Parotid gland (tissue), 1 donor: Measurements from ENCODE around the genes SLC2A4RG, TPD52L2, ZNF512B and TCEA2.

DNA sequence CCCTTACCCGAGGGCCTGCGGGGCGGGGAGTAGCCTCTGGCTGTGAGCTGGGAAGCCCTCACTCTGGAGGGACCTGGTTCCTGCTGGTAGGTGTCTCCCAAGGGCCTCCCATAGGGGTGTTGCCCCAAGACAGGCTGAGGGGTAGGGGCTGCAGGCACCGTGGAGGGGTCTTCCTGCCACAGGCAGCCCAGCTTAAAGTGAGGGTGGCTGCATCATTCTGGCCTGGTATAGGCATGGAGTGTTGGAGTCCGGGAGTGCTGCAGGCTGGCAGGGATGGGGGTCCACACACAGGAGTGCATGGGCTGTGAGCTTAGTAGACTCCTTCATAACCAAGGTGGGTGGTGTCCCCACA, 1.9 kb downstream of the PPDPF start:
- PRO-cap: no peak

DNA sequence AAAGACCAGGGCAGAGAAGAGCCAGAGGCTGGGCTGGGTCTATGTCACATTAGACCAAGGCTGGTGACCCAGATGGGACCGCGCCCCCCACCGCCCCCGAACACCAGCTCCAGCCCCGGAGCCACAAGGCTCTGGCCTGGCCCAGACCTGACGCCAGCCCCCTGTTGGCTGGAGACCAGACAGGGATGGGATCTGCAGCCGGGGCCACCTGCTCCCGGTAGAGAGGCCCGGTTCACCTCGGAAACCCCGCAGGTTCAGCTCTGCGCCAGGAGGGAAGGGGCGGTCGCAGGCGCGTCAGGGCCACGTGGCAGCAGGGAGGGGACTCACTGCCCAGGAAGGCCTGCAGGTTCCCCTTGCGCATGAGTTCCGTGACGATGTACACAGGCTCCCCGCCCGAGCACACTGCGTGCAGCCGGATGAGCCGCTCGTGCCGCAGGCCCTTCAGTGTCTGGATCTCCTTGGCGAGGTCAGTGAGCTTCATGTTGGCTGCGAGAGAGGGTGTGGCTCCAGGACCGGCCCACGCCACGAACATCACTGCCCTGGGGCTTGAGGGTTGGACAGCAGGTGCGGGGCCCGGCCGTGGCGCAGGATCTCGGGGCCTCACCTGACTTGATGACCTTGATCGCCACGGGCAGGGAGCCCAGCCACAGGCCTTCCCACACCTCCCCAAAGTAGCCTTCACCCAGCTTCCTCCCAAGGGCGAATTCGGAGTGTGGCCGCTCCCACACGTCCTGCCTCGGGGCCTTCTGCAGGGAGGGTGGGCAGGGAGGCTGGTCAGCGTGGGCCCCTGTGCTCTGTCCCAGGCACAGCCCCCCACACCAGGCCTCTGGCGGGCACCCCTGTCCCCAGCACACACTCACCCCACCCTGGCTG, 4.9 kb upstream of the PTK6 start:
- PRO-cap: no peak

DNA sequence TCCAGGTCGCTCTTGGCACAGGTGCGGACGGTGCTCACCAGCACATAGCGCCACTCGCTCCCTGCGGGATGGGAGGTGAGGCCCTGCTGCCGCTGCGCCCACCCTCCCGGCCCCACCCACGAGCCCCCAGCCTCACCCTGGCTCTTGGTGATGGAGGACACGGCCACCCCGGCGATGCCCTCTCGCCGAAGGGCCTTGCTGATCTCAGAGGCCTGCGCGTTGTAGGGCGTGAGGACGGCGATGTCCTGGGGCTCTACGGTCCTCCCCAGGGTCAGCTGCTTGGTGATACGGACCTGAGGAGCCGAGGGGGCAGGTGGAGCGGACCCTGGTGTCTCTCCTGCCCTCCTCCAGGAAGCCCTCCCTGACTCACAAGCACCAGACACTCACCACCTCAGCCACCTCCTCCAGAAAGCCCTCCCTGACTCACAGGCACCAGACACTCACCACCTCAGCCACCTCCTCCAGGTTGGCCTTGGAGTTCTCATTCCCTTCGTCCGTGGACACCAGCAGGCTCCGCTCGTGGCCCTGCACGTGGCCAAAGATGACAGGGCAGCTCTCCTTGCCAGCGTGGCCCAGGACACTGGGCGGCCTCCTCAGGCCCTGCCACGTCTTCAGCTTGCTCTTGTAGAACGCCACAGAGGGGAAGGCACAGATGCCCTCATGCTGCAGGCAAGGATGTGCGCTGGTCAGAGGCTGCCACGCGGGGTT, 6.2 kb downstream of the FNDC11 start:
- PRO-cap: no peak

DNA sequence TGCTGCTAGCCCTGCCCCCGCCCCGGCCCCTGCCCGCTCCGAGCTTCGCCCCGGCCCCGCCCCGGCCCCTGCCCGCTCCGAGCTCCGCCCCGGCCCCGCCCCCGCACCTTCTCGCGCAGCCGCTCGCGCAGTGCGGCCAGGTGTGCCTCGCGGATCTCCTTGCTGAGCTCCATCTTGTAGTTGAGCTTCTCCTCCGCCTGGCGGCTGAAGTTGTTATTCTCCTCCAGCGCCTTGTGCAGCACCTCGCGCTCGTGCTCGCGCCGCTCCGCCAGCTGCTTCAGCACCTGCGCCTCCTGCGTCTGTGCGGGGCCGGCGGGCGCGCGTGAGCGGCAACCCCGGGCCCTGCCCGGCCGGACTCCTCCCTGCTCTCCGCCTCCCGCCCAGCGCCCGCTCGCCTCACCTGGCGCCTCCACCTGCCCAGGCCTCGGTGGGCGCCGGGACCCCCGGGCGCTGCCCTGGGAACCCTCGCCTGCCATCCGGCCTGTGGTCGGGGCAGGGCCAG, 11.2 kb downstream of the STMN3 start:
- PRO-cap: no peak

DNA sequence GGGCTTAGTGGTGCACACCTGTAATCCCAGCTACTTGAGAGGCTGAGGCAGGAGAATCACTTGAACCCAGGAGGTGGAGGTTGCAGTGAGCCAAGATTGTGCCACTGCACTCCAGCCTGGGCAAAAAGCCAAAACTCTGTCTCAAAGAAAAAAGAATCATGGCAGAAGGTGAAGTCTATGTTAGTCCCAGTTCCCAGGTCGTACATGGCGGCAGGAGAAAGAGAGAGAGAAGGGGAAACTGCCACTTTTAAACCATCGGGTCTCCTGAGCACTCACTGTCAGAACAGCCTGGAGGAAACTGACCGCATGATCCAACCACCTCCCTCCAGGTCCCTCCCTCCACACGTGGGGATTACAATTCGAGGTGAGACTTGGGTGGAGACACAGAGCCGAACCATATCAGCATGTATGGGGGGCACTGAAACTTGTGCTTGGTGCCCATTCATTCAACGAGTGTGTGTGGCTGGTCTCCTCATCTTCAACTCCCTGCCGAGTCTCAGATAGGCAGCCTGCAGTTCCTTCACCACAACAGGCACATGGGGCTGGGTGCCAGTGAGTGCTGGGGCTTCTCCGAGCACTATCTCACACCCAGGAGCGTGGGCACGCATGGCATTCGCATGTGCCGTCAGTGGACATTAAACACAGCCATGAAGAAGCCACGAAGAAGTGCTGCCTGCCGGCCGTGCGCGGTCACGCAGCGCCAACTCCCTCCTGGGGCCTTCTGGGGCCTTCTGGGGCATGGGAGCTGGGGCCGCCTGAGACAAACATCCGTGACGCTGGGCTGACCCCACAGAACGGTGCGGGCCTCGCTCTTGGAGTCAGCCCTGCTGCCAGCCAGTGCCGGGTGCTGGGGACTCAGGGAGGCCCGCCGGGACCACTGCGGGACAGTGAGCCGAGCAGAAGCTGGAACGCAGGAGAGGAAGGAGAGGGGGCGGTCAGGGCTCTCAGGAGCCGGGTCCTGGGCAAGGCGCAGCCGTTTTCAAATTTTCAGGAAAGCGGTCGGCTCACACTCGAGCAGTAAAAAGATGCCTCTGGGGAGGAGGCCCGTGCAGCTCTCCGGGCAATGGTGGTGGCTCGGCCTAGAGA, 775 bp upstream of the RTEL1 start:
- PRO-cap: no peak

DNA sequence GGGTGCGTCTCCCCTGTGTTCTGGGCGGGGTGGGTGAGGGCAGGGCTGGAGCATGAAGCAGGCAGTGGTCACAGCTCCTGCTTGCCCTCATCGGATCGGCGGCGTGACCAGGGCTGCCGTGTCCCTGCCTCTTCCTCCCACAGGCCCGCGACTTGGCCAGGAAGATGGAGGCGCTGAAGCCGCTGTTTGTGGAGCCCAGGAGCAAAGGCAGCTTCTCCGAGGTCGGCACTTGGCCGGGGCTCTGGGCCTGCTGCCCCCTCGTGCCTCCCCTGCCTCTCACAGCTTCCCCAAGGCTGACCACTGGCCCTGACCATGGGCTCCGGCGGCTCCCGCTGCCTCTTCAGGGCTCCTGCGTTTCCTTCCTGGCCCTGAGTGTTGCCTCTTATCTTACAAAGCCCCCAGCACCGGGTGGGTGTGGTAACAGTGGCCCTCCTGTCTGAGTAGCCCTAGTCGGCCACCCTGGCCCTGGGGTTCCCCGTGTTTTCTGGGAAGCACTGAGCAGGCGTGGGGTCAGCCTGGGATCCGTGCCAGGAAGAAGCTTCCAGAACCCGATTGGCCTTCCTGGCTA, 8.0 kb upstream of the TNFRSF6B start:
- PRO-cap: no peak

DNA sequence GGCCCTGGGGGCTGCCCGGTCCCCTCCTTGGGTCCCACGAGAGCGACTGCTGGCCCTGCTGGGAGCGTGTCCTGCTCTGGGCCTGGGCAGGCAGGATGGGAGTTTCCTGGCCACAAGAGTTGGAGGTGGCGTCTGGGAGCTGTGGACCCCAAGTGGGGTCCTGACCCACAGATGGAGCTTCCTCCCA, 7.3 kb upstream of the TNFRSF6B start:
- PRO-cap: no peak

- PRO-cap: no peak
These were observed 1.9 kb upstream of the TNFRSF6B start for GRCh38 chr20:63694397-63695080.

GRCh38 chr20:63695179-63696112, 1.0 kb upstream of the TNFRSF6B start:
- PRO-cap: no peak

DNA sequence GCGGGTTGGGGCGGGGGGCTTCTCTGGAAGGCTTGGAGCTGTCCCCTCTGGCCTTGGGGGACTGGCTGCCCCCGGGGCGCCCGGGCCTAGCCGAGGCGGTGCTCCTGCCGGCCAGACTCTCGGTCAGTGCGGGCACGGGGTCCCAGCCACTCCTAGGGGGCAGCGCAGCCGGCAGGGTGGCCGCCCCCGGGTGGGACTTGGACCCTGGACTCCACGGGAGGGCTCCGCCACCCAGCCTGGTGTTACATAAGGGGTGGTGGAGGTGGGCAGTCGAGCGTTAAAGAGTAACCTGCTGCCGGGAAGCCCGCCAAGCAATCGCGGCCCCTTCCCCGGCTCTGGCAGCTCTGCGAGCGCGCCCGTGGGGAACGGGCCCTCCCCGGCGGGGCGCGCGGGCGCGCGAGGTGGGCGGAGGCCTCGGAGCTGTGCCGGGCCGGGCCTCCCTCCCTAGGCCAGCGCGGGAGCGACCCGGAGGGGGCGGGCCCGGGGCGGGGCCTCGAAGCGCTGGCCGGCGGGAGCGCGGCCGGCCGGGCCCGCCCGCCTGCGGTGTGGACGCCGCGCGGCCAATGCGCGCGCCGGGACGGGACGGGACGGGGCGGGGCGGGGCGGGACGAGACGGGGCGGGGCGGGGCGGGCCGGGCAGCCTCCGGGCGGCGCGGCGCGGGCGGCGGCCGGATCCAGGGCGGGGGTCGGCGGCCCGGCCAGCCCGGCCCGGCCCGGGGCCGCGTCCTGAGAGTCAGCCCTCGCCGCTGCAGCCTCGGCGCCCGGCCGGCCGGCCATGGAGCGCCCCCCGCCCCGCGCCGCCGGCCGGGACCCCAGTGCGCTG, at the start of gene SLC2A4RG:
TSS of gene SLC2A4RG (plus strand) at position 639 of the 823 bp plus-strand sequence.
- PRO-cap: bidirectional peak, plus-strand start at position 646 of the sequence, minus-strand start at position 454 of the sequence

DNA sequence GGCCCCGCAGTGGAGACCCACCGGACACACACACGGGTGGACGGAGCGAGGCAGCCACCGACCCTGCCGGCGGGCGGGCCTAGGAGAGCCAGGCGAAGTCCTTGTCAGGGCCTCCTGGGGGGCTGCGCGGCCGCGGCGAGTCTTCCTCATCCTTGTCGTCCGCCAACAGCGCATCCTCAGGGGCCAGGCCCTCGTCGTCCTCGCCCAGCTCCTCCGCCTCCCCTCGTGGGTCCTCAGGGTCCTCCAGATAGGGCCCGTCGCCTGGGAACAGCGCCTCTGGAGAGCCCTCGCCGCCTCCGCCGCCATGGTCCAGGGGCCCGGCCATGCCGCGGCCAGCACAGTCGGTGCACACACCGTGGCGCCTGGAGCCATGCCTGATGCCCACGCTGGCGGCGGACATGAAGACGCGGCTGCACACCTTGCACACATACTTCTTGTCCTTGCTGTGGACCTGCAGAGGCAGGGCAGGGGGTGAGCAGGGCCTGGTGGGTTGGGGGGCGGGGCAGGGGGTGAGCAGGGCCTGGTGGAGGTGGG, 7.3 kb downstream of the SLC2A4RG start:
- PRO-cap: no peak

- PRO-cap: bidirectional peak, plus-strand start at chr20:63865270, minus-strand start at chr20:63865042
These were observed at the start of gene TPD52L2 for GRCh38 chr20:63864794-63865748. TSS of gene TPD52L2 (plus strand) at chr20:63865270.

- PRO-cap: no peak
These were observed 12.6 kb downstream of the TPD52L2 start for GRCh38 chr20:63877656-63878150.

DNA sequence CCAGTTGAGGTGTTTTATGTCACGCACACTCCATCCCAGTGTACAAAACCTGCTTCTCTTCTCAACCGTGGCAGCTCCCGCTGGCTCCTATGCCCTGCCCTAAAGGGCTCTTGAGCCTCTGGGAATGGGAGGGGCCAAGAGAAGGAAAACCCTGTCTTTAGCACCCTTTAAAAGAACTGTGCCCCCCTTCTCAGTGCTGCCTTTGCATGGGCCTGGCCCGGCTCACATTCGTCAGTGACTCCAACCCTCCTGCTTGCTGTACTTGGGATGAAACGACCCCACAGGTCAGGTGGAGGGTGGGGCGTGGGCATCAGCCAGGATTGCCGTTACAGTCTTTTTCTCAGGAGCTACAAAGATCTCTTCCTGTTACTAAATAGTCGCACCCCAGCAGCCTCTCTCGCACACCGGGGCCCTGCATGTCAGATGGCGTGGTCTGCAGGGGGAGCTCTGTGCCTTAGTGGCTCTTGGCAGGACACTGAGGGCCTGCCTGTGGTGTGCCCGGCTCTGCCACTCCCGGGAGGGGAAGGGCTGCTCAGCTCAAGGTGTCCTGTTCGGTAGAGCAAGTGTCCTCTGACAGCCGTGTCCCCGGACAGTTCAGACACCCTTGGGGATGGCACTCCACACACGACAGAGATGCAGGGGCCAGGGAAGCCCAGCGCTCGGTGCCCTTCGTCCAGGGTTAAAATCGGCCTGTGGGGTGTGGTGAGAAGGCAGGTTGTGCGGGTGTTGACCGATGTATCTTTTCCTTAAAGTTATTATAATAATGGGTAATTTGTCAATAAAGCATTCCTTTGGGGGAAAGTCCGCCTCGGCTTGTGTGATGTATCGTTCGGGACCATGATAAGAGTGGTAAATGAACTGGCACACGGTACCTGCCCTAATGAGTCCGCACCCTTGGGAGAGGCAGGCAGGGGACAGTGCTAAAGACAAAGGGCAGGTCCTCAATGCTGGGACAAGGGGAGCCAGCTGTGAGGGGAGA, 3.9 kb upstream of the DNAJC5 start:
- PRO-cap: no peak

DNA sequence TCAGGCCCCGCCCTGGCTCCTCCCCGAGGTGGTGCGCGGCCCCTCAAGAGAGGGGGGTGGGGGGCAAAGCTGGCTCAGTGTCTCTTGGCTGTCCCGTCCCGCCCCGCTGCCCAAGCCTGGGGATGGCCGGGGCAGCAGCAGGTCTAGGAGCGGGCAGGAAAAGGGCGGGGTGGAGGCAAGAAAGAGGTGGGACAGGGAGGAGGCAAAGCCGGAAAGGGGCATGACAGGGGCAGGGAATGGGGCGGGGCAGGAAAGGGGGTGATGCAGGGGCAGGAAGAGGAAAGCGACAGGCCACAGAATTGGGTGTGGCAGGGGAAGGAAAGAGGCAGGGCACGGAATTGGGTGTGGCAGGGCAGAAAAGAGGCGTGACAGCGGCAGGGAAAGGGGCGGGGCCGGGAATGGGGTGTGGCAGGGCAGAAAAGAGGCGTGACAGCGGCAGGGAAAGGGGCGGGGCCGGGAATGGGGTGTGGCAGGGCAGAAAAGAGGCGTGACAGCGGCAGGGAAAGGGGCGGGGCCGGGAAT, 14.5 kb downstream of the UCKL1 start:
- PRO-cap: no peak

GRCh38 chr20:63969477-63970412, at the start of gene ZNF512B:
TSS of gene ZNF512B (minus strand) at chr20:63969930.
- PRO-cap: bidirectional peak, plus-strand start at chr20:63970098, minus-strand start at chr20:63969948

GRCh38 chr20:63972245-63972956, 2.7 kb upstream of the ZNF512B start:
- PRO-cap: unidirectional peak, minus-strand start at chr20:63972503

DNA sequence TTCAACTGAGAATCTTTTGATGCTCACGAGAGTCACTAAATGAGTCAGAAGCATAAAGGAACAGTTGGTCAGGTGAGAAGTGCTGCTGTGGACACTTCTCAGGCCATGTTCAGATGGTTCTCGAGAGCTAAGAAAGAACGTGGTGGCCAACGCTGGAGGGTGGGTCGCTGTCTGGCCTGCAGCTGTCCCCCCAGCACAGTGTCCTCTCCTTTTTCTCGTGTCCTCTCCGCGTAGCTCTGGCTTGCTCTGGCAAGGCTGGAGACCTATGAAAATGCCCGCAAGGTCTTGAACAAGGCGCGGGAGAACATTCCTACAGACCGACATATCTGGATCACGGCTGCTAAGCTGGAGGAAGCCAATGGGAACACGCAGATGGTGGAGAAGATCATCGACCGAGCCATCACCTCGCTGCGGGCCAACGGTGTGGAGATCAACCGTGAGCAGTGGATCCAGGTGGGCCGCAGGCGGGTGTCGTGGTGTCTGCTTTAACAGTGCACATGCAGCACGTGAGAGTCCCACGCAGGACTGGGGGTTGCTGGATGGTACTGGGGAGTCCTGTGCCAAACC, 24.8 kb upstream of the C20orf204 start:
- PRO-cap: no peak

- PRO-cap: no peak
These were observed 2.5 kb downstream of the SOX18 start for GRCh38 chr20:64046936-64047258.

- PRO-cap: bidirectional peak, plus-strand start at chr20:64063154, minus-strand start at chr20:64062953
These were observed at the start of gene TCEA2 for GRCh38 chr20:64062813-64063473. TSS of gene TCEA2 (plus strand) at chr20:64063198.